Calu3 (cell line): ENCODE data around the genes SLITRK3 and PDCD10.

GRCh38 chr3:161940274-161940748 is 443.7 kb downstream of the OTOL1 start:
- PRO-cap, result no peak

- PRO-cap, result no peak
These were observed 1526.4 kb downstream of the SI start for GRCh38 chr3:163551677-163552595.

- PRO-cap, result no peak
These were observed 881.0 kb downstream of the SI start for GRCh38 chr3:164197387-164197696.

GRCh38 chr3:165193816-165194293 is 2.3 kb downstream of the SLITRK3 start:
- PRO-cap, result no peak

- PRO-cap, result no peak
These were observed at the start of gene SLITRK3 for GRCh38 chr3:165195664-165196520. Gene SLITRK3 (minus strand): TSS chr3:165196384.

GRCh38 chr3:167734146-167735010 is at the start of gene PDCD10:
Gene PDCD10 (minus strand): TSS chr3:167734892.
- PRO-cap, result bidirectional peak, plus-strand start at chr3:167734582, minus-strand start at chr3:167734425; unidirectional peak, minus-strand start at chr3:167734719; bidirectional peak, plus-strand start at chr3:167735257, minus-strand start at chr3:167734894

- PRO-cap, result no peak
These were observed 14.7 kb downstream of the SERPINI1 start for GRCh38 chr3:167750163-167750639.

DNA sequence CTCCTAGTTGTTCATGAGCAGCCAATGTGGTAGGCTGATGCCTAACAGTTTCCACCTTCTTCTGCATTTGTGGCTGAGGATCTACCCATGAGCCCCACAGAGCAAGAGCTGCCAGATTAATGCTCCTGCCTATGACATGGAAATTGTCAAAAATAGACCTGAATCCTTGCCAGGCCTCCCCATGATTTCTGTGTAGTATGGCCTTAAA is 128.9 kb downstream of the SERPINI1 start:
- PRO-cap, result no peak

- PRO-cap, result no peak
These were observed 71.0 kb downstream of the GOLIM4 start for GRCh38 chr3:168024220-168025561.

GRCh38 chr3:168032401-168033030 is 63.2 kb downstream of the GOLIM4 start:
- PRO-cap, result no peak

GRCh38 chr3:169147000-169147606 is 516.4 kb downstream of the MECOM start:
- PRO-cap, result bidirectional peak, plus-strand start at chr3:169147415, minus-strand start at chr3:169147471

DNA sequence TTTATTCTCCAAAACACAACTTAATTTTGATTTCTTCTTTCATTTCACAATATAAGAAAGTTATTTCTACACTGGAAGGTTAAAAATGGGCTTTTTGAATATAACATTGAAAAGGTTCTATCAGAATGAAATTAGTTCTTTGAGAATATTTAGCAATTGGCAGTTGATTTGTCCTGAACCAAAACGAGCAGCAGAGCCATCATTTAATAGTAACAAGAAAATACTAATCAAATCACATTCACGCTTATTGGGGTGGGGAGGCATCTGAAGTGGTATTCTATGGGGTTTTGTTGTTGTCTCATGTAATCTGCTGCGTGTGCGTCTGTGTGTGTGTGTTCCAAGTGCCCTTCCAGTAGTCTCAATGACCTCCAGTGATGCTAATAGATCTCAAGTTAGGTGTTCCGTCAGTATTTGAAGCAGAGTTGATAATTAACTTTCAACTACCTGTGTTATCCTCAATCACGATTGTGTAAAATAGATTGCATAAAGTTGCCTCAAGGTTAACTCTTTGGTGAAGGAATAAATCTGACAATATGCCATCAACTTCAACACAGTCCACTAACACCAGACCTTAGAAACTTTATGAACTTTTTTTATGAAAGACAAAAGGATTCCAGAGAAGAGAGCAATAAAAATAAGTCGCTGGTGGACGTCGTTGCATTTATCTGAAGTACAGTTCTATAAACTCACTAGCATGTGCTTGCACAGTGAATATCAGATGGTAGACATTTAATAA is 375.0 kb downstream of the MECOM start:
- PRO-cap, result bidirectional peak, plus-strand start at position 545 of the sequence, minus-strand start at position 363 of the sequence

- PRO-cap, result no peak
These were observed 241.9 kb downstream of the MECOM start for GRCh38 chr3:169421468-169422094.

DNA sequence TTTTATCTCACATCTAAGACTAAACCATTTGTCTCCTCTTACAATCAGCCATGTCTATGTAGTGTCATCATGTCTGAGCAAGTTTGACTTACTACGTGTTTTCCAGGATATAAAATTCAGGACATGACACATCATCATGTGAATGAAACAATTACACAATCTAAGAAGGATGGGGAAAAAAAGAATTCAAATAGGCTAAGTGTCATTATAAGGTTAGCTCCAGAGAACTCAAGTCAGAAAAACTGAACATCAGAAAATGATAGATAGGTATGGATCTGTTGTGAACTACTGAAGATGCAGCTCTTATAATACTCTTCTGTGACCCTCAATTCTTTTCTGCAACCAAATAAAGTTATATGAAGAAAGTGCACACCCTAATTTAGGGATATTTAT is 208.6 kb downstream of the MECOM start:
- PRO-cap, result no peak

DNA sequence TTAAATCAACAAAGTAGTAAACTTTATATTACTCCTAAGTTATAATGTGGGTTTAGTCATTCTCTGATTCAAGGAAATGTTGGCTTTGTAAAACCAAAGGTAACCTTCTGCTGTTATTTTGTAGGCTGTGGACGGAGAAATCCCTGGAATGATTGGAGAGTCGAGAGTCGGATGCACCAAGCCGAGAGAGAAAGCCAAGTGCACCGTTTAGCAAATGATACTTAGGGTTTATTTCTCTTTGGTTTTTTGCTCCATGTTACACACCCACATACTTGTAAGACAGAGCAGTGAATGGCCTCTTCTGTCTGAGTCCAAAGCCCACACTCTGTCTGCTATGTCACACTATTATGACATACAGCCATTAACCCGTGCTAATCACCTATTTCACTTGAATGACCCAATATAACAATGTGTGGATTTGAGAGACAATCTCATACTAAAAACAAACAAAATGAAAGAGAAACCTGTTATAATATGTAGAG is 72.2 kb downstream of the MECOM start:
- PRO-cap, result no peak

DNA sequence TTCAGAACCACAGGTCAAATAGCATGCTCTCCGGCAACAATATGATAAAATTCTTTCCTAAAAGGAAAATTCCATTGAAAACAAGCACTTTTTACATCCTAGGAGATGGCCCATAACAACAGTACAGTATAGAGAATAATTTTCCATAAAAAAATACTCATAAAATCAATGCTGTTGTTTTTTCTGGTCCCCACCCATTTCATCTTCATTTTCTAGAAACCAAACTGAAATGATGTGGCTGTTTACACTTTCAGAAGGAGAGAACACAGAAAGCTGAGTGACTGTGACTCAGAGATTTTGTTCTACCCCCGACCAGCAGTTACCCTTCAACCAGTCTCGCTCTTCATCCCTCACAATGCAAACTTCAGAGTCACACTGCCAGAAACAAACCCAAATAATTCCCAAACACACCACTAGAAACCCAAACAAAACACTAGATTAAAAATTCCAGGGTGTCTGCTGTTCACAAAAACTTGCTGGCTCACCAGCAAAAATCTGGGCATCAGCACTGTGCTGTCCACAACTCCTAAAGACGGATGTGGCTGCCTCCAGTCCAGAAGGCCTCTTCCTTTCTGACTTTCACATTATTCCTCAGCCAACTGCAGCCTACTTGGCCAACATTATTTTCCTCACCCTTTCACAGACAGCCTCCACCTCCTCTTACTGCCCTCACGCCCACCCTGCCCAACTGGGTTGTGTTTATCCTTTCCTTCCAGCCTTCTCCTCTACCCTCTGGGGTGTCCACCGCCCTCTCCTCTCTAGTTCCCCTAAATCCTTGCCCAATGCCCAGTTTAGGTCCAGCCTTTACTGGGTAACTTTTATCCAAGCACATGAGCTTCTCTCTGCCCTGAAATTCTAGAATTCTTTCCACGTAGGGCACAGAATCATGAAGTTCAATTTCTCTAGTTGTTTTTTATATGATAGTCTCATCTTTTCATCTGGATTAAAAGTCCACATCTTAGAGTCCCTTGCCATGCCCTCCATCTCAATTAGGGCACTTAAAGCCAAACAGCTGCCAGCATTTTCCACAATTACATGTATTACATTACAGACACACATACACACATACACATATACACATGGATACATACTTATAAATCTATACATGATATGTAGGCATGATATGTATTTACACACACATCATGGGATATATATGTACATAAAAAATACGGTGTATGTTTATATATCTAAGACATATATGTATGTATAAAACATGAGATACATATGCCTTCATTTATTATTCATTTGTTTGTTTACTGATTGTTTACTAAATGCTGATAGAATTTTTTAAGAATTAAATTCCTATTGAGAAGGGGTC is 71.3 kb downstream of the MECOM start:
- PRO-cap, result no peak

DNA sequence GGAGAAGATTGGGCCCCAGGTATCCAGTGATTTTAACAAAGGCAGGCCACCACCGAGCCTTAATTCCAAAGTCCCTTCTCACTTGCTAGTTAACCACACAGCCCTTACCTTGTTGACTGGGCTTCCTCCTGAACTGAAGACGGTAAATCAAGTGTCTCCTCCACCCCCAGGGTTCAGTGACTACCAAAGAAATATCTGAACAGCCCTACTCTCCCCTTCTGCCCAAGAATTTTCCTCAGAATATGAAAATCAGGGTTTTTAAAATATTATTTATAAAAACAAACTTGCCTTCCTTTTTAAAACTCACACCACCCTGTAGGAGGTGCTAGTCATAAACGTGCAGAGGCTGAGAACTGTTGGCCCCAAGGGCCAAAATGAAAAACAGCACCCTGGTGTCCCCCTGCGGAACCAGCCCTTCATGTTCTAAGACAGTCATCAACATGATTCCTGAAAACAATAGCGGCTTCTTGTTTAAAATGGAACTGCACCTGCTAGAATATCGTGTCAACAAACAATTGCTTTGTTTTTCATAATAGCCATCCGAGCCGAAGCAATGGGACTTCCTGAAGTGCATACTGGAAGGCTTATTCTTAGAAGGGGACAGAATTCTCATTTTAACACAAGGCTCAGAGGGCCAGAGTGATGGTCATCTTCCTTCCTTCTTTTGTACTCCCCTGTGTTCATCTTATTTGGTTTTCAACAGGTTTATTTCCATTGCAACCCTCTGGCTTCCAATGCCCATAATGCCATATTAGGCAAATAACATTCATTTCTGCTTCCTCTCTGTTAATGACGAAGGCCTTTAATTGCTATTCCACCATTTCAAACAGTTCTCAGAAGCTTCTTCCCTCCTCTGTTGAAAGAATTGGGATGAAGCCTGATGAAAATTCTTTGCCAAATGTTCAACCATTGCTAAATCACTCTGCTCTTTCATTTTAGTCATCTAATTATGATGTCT is 43.7 kb downstream of the MECOM start:
- PRO-cap, result no peak

DNA sequence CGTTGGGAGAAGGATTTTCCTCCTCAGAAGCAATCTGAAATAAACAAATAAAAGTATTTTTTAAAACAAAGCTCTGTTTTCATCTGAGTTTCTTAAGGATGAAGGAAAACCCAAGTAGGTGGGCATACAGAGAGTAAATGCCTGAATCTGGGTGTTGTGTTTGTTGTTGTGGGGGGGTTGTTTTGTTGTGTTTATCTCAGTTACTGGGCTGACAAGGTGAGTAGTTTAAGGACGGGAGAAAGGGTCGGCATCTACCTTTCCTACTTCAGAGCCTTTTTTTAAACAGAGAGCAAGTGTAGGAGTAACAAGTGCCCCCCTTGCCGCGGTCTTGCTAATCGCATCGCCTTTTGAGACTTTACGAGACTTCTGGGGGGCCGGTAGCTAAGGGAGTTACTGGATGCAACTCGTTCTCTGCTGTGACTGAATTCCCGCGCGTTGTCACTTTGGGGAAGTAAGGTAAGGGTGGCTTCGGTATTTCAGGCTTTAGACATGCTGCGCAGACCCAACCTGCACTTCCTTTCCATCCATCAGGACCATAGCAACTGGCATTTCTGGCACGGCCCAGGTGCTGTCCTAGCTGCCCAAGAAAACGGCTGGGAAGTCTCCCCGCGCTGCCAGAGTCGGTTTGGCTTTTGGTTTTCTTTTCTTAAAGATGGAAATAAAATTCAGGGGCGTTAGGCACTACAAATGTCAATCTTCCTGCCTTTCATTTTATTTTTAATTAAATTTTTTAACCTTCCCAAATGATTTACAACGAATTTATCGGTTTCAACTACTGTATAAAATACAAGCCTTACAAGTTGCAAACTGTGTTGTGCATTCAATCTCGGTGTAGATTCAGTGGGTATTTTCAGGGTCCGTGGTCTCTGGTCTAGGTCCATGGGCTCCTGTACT is 3.7 kb downstream of the MECOM start:
- PRO-cap, result no peak

DNA sequence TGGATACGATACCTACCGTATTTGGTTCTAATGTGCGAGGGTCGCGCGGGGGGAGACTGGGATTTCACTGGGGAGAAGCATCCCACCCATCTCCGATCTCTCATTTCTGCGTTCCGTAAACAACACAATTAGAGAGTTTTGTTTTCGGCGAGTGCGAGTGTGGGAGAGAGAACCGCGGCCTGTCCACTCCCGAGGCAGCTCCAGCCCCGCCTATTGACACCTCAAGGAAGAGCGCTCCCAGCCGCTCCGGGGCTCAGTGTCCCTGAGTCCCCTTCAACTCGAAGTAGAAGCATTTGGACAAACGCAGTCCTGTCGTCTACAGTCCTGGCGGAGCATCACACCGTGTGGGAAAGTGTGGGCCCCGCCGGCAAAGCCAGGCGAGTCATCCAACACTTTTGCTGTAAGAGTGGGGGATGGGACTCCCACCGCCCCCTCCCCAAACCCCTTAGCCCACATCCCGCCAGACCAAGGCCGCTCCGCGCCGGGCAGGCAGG is 1.7 kb downstream of the MECOM start:
- PRO-cap, result bidirectional peak, plus-strand start at position 321 of the sequence, minus-strand start at position 212 of the sequence

GRCh38 chr3:169662244-169662982 is 1.1 kb downstream of the MECOM start:
- PRO-cap, result bidirectional peak, plus-strand start at chr3:169662287, minus-strand start at chr3:169662542; bidirectional peak, plus-strand start at chr3:169663090, minus-strand start at chr3:169662888